Foreskin keratinocyte (primary cell): ENCODE data around the genes TRIM48, OR4C6, OR5D14, OR8U3, OR5AP2 and RTN4RL2.

- RAMPAGE, total RNA = no peak
Observed at GRCh38 chr11:47947354-47947587, 33.1 kb upstream of the PTPRJ start.

GRCh38 chr11:47991235-47991868, 11.0 kb downstream of the PTPRJ start:
- RAMPAGE, total RNA = no peak

DNA sequence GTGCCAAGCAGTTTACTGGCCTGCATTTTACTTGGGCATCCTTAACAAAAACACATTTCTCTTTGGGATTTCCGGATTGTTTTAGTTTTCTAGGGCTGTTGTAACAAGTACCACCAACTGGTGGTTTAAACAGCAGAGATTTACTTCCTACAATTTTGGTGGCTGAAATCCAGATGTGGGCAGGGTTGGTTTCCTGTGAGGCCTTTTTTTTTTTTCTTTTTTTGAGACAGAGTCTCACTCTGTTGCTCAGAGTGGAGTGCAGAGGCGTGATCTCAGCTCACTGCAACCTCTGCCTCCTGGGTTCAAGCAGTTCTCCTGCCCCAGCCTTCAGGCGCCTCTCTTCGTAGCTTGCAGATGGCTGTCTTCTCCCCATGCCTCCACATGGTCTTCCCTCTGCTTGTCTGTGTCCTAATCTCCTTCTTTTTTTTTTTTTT, 45.7 kb upstream of the OR4B1 start:
- RAMPAGE, total RNA = no peak

DNA sequence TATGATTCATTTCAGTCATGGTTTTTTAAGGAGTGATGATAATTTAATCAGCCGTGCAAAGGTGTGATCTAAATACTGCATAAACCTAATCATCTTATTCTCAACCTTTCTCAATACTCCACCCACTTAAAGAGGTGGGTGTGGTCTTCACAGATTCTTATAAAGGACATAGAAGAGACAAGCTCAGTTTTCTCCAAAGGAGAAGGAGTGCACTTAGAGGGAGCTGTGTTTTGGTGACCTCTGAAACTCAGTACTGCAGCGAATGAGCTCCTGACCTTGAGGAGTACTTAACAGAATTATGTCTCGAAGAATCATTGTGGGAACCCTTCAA, at the start of gene TRIM48:
TSS of gene TRIM48 (plus strand) at position 186 of the 331 bp plus-strand sequence.
- RAMPAGE, total RNA = no peak

DNA sequence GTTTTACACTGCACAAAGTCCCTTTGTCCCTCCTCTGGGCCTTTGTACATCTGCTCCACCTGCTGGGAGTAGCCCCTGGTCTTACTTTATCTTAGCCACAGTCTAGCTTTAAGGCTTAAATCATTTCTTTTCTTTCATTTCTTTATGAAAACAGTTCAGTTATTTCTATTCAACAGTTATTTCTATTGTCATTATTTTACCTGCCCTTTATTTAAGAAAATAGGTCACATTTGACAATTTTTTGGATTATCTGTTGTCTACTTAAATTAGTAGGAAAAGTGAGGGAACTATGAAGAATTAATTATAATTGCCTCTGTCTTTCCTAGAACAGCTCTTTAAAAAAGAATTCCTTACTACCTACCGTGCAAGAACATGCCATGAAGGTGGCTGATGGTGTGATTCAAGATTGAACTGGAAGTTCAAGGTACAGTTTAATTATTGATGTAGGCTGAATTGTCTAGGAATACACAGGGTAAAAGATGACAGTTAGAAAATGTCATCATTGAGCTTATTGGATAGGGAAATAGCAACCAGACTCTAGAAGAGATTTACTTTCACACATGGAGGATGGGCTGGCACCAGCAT, at the start of gene OR4C6:
TSS of gene OR4C6 (plus strand) at position 377 of the 585 bp plus-strand sequence.
- RAMPAGE, total RNA = no peak

DNA sequence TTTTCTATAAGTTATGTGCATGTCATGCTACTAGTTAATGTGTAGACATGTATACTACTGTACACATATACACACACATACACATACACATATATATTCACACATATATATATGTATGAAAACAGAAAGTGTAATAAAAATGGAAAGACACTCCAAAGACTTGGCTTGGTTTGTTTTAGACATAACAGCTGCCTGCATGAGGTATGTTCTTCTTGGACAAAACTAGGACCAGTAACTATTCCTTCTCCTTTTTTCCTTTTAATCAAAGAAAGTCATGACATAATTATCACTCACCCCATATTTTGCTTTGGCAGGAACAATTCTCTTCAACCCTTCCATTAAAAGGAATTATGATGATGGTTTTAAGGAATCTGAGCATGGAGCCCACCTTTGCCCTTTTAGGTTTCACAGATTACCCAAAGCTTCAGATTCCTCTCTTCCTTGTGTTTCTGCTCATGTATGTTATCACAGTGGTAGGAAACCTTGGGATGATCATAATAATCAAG, at the start of gene OR5D14:
TSS of gene OR5D14 (plus strand) at position 351 of the 506 bp plus-strand sequence.
- RAMPAGE, total RNA = no peak

- RAMPAGE, total RNA = no peak
Observed at GRCh38 chr11:56418164-56418660, at the start of gene OR8U3. OR8U3 (minus strand) TSS chr11:56418232.

- RAMPAGE, total RNA = no peak
Observed at GRCh38 chr11:56642257-56642653, at the start of gene OR5AP2. OR5AP2 (minus strand) TSS chr11:56642439.

GRCh38 chr11:57092047-57092755, 89.6 kb upstream of the LRRC55 start:
- RAMPAGE, total RNA = no peak

- RAMPAGE, total RNA = no peak
Observed at GRCh38 chr11:57124340-57125592, 57.0 kb upstream of the LRRC55 start.

DNA sequence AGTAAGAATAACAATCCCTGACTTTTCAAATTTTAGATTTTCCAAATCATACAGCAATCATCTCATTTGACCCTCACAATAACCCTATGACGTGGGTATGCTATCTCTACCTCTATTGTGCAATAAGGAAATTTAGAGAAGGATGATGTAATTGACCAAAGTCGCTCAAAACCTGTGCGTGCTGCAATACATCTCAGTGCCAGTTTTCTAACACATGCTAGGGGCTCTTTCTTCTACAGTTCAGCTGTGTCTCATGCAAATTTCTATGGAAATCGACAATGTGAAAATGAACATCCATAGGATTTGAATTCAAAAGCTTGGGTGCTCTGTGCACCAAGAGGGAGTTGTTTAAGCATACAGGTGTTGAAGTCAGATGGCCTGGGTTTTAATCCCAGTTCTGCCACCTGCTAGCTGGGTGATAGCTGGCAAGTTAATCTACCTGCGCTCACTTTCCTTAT, 40.2 kb upstream of the APLNR start:
- RAMPAGE, total RNA = no peak

- RAMPAGE, total RNA = no peak
Observed at GRCh38 chr11:57305280-57305877, 19.4 kb downstream of the TNKS1BP1 start.

GRCh38 chr11:57321159-57321506, 3.6 kb downstream of the TNKS1BP1 start:
- RAMPAGE, total RNA = no peak

GRCh38 chr11:57321678-57322141, 3.0 kb downstream of the TNKS1BP1 start:
- RAMPAGE, total RNA = no peak

GRCh38 chr11:57328115-57328822, 3.5 kb upstream of the TNKS1BP1 start:
- RAMPAGE, total RNA = no peak

DNA sequence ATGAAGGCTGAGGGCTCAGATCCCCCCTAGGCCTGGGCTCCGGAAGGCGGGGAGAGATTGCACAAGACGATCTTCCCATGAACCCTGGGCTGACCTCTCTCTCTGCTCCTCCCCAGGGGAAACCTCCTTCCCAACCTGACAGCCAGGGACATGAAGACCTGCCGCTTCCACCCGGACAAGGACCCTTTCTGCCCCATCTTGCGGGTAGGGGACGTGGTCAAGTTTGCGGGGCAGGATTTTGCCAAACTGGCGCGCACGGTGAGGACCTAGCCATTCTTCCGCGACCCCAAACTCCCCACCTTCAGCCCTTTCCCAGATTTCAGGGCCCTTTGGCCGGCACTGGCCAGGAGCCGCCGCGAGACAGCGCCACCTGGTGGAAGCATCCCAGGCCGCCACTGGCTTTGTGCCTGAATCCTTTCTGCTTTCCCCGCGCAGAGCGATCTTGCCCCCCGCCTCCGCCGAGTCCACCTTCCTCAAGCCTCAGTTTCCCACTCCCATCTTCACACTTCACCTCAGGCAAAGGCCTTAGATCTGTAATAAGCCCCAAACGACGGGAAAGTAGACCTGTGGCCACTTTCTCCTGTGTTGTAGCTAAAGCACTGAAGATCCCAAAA, 11.6 kb downstream of the P2RX3 start:
- RAMPAGE, total RNA = no peak

- RAMPAGE, total RNA = no peak
Observed at GRCh38 chr11:57460233-57460878, at the start of gene RTN4RL2. RTN4RL2 (plus strand) TSS chr11:57460528.

DNA sequence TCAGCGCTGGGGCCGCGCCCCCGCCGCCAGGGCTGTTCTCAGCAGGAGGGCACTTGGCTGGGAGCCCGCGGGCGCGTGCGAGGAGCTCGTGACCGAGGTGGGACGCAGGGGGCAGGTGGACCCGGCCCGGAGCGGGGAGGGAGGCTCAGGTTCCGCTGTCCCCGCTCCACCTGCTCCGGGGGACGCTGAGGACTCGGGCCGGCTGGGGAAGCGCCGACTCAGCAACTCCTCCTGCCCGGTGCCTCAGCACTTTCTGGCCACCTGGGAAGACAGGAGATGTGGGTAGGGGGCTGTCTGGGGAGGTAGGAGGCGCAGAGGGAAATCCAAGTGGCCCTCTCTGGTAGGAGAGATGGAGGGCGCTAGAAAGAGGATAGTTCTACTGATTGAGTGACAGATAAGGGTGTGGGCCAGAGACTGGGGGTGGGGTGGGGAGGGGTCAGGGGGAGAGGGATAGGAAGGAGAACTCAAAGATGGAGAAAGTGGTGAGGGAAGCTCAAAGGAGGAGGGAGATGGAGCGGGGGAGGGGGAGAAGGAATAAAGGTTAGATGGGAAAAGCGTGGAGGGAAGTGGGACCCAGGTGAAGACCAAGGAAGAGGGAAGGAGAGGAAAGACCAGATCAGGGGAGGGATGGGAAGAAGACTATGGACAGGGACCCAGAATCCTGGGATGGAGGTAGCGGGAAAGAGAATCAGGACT, 839 bp downstream of the RTN4RL2 start:
- RAMPAGE, total RNA = no peak

DNA sequence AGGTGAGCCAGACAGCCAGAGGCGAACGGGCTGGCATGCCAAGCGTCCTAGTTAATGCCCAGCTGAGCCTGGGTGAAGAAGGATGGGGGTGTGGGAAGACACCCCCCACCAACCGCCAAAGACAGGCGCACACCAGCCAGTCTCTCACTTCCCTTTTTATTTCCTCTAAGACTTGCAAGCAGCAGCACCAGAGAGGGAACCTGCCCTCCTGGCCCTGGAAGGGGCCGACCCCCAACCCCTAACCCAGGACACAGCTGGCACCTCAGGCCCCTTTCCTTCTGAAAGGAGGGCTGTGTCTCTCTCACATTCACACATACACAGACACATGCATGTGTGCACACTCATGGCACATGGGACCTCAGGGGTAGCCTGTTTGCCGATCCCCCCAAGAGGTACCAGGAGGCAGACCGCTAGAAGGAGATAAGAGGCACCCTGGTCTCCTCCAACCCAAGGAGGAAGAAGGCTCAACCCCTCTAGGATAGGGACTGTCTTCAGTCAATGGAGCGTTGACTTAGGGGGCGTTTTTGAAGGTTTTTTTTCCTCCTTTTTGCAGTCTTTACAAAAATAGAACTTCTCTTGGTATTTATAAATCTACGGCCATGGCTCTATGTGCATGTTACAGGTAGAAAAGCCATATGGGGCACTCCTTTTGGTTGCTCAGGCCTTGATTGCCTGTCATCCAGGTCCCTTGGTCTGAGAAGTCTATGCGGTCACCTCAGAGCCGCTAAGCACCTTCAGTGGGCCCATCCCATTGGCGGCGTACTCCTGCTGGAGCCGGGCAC, 24.3 kb downstream of the RTN4RL2 start:
- RAMPAGE, total RNA = no peak

- RAMPAGE, total RNA = no peak
Observed at GRCh38 chr11:57491515-57492159, 23.9 kb downstream of the SLC43A1 start.